GM23248 (cell line): ENCODE measurements around the gene ZBTB21.

DNA sequence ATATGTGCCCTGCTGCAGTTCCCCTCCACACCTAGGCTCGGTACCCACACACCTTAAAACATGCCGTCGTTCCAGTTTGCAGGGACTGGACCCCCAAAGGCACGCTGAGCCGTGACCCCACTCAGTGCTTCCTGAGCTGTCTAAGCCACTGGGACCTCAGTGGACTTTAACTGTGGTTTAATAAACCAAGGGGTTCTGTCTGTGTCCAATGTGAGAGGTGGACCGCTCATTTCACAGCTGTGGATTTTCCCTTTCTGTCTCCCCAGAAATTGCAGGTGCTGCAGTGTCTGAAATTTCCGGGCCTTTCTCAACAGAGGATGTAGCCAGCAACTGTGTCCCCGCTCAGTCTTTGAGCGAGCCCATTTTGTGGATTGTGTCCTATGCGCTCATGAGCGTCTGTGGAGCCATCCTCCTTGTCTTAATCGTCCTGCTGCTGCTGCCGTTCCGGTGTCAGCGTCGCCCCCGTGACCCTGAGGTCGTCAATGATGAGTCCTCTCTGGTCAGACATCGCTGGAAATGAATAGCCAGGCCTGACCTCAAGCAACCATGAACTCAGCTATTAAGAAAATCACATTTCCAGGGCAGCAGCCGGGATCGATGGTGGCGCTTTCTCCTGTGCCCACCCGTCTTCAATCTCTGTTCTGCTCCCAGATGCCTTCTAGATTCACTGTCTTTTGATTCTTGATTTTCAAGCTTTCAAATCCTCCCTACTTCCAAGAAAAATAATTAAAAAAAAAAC is 41.3 kb upstream of the FAM3B start:
- RAMPAGE, long total RNA, result no peak

DNA sequence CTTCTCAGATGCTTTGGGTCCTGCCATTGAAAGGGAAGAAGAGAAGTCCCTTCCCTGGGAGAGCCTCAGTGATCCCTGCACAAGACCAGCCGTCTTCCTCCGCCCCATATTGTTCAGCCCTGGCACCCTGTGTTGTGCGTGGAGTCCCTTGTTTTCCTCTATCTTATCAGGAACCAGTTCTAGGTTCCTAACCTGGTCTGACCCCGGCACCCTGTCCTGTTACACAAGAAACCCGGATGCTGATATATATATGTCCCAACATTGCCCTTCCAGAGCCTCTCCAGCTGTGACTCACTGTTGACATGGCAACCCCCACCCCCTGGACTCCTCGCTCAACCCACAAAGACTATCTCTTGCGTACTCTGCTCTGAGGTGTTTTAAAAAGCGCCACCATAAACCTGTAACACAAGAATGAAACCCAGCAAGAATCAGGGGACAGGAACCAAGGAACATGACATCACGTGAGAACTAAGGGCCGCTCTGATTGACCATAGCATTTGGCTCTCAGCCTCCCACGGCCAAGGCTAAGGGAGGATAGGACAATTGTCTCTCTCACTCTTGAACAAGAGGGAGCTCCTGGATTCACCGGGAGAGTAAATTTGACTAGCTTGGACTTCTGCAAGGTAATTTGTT is 4.9 kb downstream of the MX2 start:
- RAMPAGE, long total RNA, result no peak

DNA sequence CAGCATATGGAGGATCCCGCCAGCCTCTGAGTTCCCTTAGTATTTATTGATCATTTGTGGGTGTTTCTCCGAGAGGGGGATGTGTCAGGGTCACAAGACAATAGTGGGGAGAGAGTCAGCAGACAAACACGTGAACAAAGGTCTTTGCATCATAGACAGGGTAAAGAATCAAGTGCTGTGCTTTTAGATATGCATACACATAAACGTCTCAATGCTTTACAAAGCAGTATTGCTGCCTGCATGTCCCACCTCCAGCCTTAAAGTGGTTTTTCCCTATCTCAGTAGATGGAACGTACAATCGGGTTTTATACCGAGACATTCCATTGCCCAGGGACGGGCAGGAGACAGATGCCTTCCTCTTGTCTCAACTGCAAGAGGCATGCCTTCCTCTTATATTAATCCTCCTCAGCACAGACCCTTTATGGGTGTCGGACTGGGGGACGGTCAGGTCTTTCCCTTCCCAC is 5.0 kb upstream of the MX1 start:
- RAMPAGE, long total RNA, result no peak

GRCh38 chr21:41664921-41665449 is 101.9 kb downstream of the RIPK4 start:
- RAMPAGE, long total RNA, result no peak

DNA sequence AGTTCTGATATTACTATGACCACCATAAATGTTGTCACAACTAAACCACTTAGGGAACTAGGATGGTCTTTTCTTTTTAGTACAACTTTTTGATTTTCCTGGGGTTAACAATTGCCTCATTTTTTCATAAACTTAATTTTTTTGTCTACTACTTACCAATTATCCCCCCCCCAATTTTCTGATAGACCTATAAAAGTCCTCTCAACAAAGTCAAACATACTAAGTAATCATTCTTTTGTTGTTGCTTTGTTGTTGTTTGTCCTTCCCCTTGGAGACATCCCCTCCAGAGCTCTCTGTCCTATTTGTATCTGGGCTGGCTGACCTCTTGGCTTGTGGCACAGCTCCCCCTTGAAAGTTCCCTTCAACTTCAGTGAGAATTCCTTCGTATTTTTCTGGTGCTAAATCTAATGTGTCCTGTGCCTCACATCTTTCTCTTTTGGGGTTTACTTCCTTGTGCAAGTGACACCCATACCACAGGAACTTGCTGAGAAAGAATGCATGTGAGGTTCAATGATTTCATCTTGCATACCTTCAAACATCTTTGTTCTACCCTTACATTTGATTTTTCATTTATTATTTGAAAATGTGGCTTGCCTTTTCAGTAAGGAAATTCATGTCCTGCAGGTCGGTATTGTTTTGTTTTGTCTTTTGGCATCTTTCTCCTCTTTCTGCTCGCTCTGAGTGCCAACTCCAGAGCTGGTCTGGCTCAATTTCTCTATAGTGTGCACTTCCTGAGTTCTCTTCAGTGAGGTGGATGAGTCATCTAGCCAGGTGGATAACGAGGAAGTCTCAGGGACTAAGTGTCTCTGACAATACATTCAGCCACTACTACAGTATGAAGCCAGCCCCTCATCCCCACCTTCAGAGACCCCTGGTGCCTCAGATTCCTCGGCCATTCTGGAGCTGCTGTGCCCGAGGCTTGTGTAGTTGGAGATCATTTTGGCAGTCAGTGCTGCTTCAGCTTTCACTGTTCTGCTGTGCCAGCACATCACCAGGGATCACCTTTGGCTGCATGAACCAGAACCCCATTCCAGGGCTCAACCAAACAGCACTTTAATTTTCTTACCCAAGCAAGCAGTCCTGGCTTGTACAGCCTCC is 59.6 kb downstream of the RIPK4 start:
- RAMPAGE, long total RNA, result no peak

DNA sequence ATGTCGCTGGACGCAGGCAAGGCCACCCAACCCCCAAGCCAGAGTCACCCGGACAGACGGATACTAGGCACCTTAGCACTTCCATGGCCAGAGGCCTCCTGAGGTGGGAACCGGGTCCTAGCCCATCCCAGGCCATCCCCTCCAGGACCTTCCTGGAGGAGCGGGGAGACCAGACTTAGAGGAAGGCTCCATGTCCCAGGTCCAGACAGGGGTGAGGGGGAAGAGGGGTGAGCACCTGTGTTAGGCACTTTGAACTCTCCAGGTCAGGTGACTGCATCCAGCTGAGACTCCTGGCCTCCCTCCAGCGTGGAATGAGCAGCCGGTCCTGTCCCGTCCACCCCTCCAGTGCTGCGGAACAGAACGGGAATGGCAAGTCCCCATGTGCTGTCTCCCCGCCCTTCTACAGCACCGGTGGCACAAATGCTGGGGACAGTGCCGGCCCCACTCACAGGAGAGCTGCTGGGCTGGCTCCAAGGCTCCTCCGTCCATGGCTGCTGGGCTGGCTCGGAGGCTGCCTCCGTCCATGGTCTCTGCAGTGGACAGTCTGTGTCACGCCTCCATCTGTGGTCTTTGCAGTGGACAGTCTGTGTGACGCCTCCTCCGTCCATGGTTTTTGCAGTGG is 53.0 kb downstream of the RIPK4 start:
- RAMPAGE, long total RNA, result no peak

- RAMPAGE, long total RNA, result no peak
Observed at GRCh38 chr21:41715515-41716190, 51.2 kb downstream of the RIPK4 start.

- RAMPAGE, long total RNA, result no peak
Observed at GRCh38 chr21:41759234-41759734, 7.6 kb downstream of the RIPK4 start.

- RAMPAGE, long total RNA, result no peak
Observed at GRCh38 chr21:41761689-41762251, 5.1 kb downstream of the RIPK4 start.

DNA sequence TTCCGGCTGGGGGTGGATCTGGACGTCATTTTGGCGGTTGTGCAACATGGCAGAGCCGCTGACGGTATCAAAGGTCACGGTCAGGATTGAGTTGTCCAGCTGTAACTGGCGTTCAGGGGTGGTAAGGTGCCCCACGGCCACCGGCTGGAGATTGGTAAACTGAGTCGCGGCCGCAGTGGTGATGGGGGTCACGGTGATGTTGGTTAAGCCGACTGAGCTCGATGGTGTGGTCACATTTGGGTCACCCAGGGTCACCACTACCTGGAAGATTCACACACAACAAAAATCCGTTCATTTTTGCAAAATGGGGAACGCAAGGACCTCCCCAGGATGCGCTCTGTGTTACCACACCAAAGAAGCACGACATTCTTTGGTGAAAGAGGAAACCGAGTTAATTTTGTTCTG is 34.6 kb upstream of the RIPK4 start:
- RAMPAGE, long total RNA, result no peak

- RAMPAGE, long total RNA, result no peak
Observed at GRCh38 chr21:41864116-41864865, 14.9 kb downstream of the PRDM15 start.

DNA sequence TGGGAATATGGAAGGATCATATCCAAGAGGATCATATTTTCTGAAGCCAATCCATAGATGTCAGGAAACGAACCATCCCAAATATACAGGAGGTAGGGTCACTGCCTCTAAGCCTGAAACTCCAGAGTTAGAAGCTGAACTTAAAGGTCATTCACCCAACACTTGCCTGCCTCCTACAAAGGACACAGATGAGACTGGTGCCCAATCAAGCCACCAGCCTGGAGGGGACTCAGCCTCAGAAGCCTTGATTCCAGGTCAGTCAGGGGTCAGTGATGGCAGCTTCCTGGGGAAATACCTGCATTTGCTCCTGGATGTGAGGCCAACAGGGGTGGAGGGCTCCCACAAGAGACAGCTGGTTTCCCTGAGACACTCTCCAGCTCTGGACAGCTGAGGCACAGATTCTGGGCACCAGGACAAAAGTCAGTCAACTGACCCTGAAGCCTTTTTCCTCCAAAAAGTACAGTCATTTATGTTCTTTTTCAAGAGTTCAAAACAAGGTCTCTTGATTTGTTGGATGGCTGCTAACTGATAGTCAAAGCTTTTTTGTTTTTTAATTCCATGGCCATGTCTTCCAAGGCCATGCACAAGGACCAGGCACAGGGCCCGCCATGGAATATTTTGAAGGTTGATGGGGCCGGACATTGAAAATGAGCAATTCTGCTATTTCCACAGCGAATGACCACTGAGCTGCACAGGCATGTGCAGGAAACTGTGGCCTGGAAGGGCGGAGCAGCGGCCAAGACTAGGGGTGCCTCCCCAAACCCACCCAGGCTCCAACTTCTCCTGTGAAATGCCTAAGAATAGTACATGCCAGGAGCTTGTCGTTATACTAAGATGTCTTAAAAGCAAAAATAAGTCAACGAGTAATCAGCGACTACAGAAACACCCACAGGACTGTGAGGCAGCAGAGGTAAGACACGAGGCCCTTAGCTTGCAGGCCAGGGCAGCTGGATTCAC is 1.8 kb downstream of the C2CD2 start:
- RAMPAGE, long total RNA, result no peak

GRCh38 chr21:42000893-42001465 is 9.2 kb downstream of the ZBTB21 start:
- RAMPAGE, long total RNA, result no peak

DNA sequence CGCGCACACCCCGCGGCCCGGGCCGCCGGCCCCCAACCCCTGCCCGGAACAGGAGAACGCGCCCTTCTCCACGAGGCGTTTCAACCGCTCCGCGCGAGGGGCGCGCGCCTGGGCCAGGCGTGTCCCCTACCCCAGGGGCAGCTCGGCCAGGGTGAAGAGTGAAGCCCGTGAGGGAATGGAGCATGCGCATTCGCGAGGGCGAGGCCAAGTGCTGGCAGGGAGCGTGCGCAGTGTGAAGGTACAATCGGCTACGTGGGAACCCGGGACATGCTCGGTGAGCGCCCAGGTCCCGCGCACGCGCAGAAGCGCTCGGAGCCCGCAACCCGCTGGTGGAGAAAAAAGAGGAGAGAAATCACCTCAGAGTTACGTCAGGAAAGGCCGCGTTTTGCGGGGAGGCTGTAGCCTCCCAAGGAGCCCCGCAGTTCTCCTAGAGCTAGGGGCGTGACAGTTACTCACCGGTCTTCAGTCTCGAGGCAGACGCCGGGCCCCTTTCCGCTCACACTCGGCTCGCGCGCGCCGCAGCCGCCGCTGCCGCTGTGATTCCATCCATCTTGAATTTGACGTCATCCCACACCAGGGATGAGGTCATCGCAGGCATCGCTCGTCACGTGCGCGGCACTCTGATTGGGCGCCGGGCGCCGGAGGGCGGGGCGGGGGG is at the start of gene ZBTB21:
Gene ZBTB21, minus strand, starts transcription at position 565 of the 658 bp plus-strand sequence.
- RAMPAGE, long total RNA, result start-site peak on the minus strand centred at position 529 of the sequence, 94 bp wide, 52 and 34 reads in 2 replicates

GRCh38 chr21:42012087-42013036 is 2.2 kb upstream of the ZBTB21 start:
- RAMPAGE, long total RNA, result no peak

DNA sequence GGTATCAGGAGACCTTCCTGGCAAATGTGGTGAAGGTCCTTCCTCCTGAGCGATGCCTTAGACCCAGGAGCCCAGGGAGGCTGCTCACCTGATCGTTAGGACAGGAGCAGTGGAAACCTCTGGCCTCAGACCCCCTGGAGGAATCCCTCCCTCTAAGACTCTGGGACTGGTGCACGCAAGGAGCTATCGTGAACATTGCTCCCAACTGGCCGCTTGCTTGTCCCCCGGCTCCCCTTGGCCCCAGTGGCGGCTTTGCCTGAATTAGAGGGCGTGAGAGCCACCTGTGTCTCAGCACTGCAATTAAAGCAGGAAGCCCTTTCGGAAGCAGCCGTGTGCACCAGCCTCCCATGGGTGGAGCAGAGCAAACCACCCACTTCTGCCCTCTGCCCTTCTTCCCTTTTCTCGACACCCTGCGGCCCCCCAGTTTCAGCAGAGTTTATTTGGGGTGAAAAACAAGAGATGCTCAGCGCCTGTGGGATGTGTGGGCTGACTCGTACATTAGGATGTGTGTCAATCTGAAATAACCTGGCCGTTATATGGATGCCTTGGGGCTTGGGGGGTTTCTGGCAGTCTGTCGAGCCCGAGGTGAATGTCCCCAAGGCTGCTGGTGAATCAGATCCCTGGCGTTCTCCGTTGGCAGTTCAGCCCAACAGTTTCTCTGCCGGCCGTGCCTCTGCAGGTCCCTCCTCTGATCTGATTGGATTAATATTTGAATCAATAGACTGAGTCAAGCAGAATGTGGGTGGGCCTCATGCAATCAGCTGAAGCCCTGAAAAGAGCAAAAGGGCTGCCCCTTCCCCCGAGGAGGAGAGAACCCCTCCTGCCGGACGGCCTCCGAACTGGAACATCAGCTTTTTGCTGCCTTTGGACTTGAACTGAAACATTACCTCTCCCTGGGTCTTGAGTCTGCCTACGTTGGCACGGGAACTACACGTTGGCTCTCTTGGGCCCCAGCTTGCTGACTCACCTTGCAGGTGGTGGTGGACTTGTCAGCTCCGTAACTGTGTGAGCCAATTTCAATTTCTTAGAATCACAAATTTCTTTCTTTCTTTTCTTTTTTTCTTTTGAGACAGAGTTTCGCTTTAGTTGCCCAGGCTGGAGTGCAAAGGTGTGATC is 7.3 kb upstream of the UMODL1 start:
- RAMPAGE, long total RNA, result no peak

DNA sequence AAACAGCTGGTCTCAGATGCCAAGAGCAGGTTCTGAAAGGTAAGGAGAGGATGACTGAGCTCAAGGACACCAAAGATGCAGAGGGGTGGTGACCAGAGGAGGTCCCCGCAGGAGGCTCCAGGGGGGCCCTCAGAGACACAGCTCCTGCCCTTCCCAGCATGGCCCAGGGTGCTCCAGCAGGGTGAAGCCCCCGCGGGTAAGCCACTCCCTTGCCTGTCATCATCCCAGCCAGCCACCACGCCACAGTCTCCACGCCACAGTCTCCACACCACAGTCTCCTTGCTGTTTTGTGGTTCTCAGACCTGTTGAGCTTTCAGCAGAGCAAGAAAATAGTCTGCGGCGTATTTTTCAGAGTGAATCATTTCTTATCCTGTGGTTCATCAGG is 25.9 kb upstream of the ABCG1 start:
- RAMPAGE, long total RNA, result no peak

- RAMPAGE, long total RNA, result no peak
Observed at GRCh38 chr21:42237663-42237946, 18.7 kb downstream of the ABCG1 start.

GRCh38 chr21:42262803-42263338 is 43.9 kb downstream of the ABCG1 start:
- RAMPAGE, long total RNA, result no peak

- RAMPAGE, long total RNA, result no peak
Observed at GRCh38 chr21:42275811-42276728, 39.1 kb downstream of the TFF3 start.